Colonic mucosa (tissue), 1 donor: Measurements from ENCODE around the genes GALNT7, WDR17 and ASB5.

GRCh38 chr4:169940868-169941691 lies 85.1 kb downstream of the MFAP3L start:
- PRO-cap: no peak

DNA sequence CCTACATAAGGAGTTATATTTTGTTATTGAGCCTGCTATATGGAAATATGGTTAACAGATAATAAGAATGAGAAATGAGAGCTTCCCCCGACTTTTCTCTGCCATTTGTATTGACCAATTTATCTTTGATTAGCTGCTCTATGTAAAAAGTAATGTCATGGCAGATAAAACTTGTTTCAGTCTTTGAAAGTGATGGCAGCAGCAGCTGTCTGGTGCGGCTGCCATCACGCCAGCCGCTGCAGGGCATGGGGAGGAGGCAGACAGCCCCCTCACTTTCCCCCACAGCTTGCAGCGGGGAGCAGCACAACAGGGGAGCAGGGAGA lies 13.6 kb upstream of the MFAP3L start:
- PRO-cap: no peak

DNA sequence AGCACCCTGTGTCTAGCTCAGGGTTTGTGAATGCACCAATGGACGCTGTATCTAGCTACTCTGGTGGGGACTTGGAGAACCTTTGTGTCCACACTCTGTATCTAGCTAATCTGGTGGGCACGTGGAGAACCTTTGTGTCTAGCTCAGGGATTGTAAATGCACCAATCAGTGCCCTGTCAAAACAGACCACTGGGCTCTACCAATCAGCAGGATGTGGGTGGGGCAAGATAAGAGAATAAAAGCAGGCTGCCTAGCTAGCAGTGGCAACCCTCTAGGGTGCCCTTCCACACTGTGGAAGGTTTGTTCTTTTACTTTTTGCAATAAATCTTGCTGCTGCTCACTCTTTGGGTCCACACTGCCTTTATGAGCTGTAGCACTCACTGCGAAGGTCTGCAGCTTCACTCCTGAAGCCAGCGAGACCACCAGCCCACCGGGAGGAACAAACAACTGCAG lies 514.3 kb upstream of the GALNTL6 start:
- PRO-cap: no peak

GRCh38 chr4:171813612-171814202 lies 503 bp downstream of the GALNTL6 start:
- PRO-cap: no peak

DNA sequence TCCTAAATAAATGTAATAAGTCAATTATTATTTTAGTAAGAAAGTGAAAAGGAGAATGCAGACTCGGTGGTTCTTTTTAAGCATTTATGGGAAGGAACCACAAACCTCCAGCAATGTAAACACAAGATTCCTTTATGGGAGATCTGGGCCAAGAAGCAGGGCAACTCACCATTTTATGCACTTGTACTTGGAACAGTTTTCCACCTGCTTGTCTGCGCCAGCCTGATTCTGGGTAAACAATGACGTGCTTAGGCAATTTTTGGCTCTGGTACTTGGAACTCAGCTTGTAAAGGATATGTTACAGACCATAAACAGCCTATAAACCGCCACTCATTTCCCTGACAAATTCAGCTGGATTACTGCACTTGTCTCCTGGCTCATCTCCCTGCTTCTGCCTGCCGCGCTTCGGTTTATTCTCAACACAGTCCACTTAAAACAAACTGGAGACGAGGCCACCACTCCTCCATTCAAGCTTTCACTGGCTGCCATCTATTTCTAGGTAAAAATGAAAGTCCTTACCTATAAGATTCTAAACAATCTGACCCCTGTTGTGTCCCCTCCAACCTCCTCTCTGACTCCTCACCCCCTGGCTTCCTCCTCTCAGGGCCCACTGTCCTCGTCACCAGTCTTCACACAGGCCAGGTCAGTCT lies 206.0 kb upstream of the GALNT7 start:
- PRO-cap: unidirectional peak, plus-strand start at position 364 of the sequence

DNA sequence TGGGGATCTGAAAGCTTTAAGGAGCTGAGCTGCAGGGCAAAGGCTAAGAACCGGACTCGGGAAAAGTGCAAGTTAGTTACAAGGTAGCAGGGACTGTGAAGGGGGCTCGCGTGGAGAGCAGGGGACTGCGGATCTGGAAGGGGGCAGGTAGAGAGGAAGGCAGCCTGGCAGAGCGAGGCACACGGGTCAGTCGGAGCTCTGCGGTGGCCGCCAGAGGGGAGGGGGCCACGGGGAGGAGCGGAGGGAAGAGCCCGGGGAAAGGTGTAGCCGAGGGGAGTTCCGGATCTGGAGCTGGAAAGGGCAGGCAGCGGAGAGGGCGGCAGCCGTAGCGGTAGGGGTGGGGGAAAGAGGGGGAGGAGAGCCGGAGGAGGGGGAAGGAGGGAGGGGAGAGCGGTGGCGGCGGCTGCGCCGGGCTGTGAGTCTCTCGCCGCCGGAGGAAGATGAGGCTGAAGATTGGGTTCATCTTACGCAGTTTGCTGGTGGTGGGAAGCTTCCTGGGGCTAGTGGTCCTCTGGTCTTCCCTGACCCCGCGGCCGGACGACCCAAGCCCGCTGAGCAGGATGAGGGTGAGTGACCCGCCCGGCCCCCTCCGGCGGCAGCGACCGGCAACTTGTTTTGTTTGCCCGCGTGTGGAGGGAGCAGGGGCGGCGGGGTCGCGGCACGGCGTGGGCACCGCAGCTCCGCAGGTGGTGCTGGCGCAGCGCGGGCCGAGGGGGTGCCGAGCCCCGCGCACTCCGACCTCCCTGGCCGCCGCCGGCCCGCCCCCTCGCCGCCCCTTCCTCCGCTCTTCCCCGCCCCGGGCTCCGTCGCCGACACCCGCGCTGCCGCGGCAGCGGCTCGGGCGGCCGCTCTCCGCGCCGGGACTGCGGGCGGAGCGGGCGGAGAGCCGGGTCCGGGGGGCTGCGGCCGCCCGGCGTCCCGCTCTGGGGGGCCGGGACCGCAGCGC lies at the start of gene GALNT7:
Gene GALNT7 (plus strand): TSS at position 416 of the 946 bp plus-strand sequence.
- PRO-cap: unidirectional peak, plus-strand start at position 75 of the sequence; bidirectional peak, plus-strand start at position 180 of the sequence, minus-strand start at position 209 of the sequence; bidirectional peak, plus-strand start at position 375 of the sequence, minus-strand start at position 287 of the sequence; bidirectional peak, plus-strand start at position 832 of the sequence, minus-strand start at position 768 of the sequence

- PRO-cap: no peak
Measured at GRCh38 chr4:173252054-173252771, 81.9 kb downstream of the HMGB2 start.

- PRO-cap: no peak
Measured at GRCh38 chr4:173425343-173425735, 26.4 kb upstream of the SCRG1 start.

GRCh38 chr4:173516088-173517495 lies 13.4 kb downstream of the HAND2 start:
- PRO-cap: unidirectional peak, plus-strand start at chr4:173516782

DNA sequence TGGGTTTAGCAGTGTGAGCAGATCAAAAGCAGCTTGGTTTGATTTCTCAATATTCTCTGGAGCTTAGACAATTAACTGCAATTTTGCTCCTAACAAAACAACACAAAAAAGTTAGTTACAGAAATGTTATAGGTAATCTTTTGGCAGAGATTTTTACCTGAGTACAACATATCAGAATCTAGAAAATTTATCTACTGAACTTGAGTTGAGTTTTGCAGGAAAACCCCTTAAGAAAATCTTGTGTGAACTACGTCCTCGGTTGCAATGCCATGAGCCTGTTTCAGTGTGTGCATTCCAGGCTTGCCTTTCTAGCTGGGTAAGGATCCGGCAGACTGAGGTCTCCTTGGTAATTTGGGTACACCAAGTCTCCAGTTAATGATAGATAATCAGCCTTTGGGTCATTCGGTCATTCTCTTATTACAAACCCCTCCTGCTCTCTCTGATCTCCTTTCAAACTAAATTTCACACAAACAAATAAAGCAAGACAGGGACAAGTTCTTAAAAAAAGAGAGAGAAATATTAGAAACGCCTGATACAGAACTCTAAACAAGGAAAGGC lies 5.9 kb upstream of the HAND2 start:
- PRO-cap: no peak

DNA sequence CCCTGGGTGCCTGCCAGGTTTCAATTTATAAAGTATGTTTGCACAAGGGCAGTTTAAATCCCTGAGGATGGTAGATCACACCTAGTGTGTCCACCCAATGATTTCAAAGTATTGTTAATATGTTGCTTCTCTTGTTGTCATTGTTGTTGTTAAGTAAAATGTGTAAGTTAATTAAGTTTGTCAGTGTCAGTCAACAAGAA lies 25.6 kb downstream of the HPGD start:
- PRO-cap: unidirectional peak, plus-strand start at position 56 of the sequence

- PRO-cap: no peak
Measured at GRCh38 chr4:175020022-175020221, 101.8 kb downstream of the ADAM29 start.

GRCh38 chr4:175671625-175672046 lies 140.4 kb downstream of the GPM6A start:
- PRO-cap: no peak

- PRO-cap: no peak
Measured at GRCh38 chr4:176001883-176002785, 63.5 kb upstream of the WDR17 start.

GRCh38 chr4:176065495-176066819 lies at the start of gene WDR17:
WDR17 (plus strand) TSS chr4:176065841.
- PRO-cap: no peak

GRCh38 chr4:176230890-176231409 lies 35.6 kb upstream of the SPATA4 start:
- PRO-cap: no peak

GRCh38 chr4:176268855-176269490 lies at the start of gene ASB5:
ASB5 (minus strand) TSS chr4:176269222.
- PRO-cap: no peak

GRCh38 chr4:176439436-176440105 lies 119.8 kb downstream of the SPCS3 start:
- PRO-cap: no peak

- PRO-cap: no peak
Measured at GRCh38 chr4:179465162-179465845, 2023.1 kb upstream of the AGA start.

DNA sequence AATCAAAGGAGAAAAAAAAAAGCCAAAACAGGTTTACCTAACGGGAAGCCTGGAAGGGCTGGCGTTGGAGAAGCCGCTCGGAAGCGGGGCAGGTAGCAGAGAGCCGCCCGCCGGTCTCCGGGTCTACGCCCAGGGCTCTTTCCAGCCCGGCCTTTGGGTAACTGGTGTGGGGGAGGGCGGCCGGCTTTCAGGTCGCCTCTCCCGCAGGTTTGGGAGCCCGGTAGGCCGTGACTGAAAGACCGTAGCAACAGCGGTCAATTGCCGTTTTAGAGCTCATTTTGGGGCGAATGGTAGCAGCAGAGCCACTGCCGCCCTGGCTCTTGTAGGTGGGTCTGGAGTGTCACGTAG lies 2185.4 kb upstream of the TENM3 start:
- PRO-cap: no peak